Hair follicular keratinocyte (primary cell): ENCODE measurements around the gene FGR.

GRCh38 chr1:27360021-27360976 lies 6.5 kb downstream of the MAP3K6 start:
- RAMPAGE, long total RNA: no peak

DNA sequence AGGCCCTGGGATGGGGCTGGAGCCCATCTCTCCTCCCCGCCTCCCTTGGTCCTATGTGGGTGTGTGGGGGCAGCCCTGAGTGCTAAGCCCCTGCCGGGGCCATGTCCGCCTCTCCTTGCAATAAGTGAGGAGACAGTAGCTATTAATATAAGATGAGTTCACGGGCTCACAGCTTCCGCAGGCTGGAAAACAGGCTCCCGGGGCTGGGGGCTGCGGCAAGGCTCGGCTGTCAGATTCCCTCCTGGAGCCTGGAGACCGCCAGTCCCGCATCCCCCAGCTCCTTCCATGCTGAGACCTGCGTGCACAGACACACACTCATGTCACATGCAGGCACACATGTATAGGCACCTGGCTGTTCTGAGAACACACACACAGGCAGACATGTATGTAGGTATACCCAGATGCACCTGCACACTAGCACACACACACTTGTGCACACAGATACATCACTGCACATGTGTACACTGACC lies 7.2 kb downstream of the GPR3 start:
- RAMPAGE, long total RNA: no peak

GRCh38 chr1:27427117-27427869 lies 34.9 kb downstream of the GPR3 start:
- RAMPAGE, long total RNA: no peak

DNA sequence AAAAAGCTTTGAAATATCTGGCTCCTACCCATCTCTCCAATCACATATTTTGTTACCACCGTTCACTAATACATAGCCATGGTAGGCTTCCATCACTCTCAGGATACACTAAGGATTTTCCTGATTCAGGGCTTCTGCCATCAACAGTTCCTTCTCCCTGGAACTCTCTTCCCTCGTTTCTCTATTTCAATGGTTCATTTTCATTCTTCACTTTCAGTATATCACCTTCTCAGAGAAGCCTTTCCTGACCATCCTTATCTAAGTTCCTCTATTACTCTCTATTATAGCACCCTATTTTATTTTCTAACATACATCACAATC lies 14.7 kb downstream of the WASF2 start:
- RAMPAGE, long total RNA: no peak

DNA sequence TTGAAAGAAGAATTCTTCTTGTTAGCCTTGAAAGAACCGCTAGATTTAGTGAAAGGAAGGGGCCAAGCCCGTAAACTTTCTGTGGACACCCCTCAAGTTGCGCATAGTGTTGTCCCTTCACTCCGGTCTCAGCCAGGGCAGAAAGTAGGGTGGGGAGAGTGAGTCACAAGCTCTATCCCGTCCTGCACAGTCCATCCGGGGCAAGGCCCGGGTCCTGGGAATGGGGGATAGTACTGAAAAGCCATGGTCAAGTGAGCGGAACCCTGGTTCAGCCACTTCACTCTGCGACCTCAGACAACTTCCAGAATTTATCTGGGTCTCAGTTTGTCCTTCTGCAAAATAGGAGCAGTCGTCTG lies 461 bp upstream of the WASF2 start:
- RAMPAGE, long total RNA: no peak

DNA sequence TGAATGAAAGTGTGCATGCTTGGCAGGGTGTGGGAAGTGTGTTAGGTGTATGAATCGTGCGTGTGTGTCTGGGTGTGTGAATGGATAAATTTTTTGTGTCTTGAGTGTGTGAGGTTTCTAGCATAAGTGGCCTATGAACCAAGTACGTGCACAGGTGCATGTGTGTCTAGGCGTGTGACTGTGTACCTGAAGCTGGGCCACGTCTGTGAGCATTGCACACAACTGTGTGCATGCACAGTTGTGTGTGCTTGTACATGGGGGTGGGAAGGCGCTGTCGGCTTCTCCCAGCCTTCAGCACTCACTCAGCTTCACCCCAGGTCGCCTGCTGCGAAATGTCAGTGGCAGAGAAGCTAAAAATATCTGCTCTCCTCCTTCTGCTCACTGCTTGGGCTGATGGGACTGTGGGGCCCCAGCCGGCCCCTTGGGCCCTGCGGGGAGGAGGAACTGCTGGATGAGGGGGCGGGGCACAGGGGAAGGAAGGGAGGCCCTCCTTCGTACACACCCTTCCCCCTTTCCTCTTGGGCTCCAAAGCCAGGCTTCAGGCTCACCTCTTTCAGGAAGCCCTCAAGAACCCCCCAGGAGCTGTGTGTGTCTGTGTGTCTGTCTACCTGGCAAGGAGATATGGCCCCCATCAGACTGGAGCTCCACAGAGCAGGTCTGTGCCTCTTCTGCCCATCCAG lies 35.4 kb upstream of the WASF2 start:
- RAMPAGE, long total RNA: no peak

- RAMPAGE, long total RNA: no peak
Observed at GRCh38 chr1:27536677-27537331, 46.8 kb upstream of the WASF2 start.

DNA sequence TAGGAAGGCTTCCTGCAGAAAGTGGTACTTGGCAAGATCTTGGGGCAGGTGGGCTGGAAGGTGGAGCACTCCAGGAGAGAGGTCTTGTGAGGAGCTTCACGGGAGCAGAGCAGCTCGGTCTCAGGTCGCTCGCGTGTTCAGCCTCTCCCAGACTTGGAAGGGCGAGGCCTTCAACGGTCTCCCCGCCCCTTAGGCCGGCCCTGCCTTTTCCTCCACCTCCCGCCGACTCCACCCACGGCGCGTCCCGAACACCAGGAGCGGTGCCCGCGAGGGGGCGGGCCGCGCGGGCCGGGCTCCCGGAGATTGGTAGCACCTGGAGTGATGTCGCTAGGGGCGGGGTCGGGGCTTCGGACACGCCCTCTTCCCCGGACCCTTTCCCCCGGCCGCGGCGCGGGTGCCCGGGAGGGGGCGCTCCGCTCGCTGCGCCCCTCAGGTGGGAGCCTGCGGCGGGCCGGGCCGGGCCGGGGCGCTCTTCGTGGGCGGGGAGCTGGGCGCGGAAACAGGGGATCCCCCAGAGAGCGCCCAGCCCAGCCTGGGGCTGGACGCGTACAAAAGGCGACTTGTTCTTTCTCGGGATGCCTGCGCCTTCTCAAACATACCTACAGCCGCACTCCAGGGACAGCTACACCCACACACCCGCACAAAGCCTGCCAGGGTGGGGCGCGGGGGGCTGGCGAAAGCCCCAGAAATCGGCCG lies 35.5 kb downstream of the AHDC1 start:
- RAMPAGE, long total RNA: no peak

- RAMPAGE, long total RNA: no peak
Observed at GRCh38 chr1:27581570-27582242, 22.2 kb downstream of the AHDC1 start.

DNA sequence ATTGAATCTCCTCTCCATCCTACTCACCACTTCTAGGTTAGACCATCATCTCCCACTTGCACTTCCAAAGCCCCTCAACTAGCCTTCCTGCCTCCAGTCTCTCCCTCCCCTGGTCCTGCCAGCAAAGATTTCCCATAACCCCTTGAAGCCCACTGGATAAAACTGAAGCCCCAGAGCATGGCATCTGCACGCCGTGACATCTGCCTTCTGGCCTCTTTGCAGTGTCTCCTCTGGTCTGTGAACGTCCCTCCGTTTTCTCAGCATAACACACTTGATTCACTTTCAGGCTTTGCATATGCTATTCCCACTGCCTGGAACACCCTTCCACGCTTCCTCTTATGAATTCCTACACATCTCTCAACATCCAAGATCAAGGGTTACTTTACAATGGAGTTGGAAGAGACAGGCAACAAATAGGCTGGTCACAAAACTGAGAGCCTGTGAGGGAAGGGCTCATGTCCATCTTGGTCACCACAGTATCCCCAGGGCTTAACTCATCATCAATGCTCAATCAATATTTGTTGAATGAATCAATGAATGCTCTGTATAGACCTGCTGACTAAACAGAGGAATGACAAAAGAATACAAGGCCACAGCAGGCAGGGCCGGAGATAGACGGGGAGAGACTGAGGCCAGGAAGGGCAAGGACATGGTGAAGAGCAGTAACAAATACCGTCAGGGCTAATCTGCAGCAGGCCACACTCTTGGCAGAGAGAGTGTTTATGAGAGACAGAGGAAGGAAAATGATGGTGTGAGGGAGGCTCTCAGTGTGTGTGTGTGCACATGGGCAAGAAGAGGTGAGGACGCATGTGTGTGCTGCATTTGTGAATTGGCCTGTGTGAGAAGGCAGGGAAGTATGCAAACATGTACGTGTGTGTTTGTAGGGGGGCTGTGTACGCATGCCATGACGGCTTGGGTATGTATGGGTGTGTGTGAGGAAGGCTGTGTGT lies 15.8 kb downstream of the AHDC1 start:
- RAMPAGE, long total RNA: no peak

DNA sequence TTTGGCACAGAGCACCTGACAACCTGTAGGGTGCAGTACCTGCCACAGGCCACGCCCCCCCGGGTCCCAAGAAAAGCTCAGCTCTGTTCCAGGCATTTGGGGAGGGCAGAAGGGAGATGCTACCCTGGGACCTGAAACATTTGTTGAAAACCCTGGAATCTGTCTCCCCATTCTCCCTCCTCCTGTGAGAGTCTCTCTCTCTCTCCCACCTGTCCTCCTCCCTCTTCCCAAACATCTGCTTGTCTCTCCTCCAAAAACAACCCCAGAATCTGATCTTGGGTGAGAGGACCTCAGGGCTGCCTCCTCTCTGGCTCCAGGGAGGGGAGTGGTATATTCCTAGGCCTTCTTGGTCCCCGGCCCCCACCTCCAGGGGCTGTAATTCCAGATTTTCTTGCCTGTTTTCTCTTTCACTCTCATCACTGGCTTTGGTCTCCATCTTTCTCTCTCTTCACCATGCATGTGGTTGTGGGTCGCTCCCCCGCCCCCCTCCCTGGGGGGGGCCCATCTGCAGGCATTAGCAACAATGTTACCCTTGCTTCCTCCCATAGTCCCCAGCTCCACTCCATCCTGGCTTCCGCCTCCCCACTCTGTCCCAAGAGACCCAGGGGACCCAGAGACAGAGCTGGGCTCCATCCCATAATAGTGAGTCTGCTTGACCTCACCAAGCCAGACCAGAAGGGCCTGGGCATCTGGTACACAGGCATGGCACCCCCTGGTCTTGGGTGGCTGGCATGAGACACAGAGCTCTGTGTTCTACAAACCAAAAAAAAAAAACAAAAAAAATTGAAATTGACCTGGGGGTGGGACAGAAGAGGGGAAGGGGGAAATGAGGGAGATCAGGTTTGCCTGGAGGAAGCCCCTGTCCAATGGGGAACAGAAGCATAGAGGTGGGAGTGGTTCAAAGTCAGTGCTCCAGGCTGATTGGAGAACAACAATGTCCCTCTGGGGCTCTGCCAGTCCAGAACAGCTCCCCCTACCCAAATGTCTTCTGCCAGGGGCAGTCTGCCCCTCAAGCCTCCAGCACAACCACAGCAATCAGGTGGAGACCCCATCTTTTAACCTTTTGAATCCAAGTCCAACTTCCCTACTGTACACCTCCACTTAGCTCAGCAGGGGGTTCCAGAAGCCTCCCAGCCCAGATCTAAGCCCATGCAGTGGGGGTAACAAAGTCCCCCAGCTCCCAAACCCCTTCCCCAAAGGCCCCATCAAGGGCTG lies 3.8 kb downstream of the AHDC1 start:
- RAMPAGE, long total RNA: no peak

GRCh38 chr1:27617374-27618031 lies 13.6 kb upstream of the AHDC1 start:
- RAMPAGE, long total RNA: no peak

- RAMPAGE, long total RNA: no peak
Observed at GRCh38 chr1:27633892-27634675, 901 bp downstream of the FGR start.

DNA sequence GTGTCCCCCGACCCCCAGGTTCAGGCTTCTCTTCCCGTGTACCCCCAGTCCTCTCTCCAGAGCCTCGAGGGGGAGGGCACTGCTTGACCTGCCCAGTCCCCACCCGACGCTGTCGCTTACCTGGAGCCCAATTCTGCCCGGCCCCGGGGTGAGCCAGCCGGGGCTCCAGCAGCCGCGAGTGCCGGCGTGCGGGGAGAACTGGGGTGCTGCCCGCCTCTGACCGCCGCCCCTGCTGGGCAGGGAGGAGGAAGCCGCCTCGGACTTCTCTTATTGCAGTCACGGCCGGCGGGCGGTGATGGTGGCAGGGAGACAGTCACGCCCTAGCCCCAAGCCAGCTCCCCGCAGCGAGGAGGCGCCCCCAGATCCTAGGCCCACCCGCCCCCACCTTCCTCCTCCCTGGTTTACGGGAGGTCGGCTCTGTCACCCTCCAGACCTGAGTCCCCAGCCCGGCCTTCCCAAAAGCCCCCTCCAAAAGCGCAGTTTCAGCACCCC lies at the start of gene FGR:
Gene FGR, minus strand, starts transcription at position 241 of the 492 bp plus-strand sequence.
- RAMPAGE, long total RNA: no peak

GRCh38 chr1:27659239-27660352 lies 12.4 kb downstream of the IFI6 start:
- RAMPAGE, long total RNA: no peak

DNA sequence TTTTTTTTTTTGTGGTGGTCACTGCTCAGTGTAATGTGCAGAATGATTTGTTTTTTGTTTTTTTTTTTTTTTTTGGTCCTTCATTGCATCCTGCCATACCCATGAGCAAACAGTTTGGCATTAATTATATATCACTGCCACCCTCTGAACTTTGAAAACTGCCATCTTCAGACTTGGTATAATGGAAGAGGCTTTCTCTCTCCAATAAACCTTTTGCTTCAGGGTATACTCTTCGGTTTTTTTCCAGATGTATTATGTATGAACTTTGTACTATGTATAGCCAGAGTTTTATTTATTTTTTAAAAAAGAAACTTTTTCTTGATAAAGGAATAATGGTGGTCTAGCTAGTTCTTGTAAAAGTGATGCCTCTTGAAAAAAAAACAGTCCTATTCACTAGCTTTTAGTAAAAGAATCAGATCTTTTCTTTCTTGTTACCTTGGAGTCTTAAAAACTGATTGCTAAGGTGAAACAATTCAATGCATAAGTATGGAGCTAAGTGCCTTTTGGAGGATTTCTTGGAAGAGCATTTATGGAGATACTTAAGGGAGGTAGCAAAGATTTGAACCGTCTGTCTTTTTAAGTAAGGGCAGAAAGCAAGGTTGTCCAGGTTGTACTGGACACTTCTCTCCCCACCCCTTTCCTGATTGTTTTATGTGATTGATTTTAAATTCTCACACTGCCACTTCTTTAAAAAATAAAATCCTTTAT lies 12.0 kb upstream of the STX12 start:
- RAMPAGE, long total RNA: no peak

GRCh38 chr1:27773476-27774608 lies 823 bp downstream of the STX12 start:
- RAMPAGE, long total RNA: no peak

- RAMPAGE, long total RNA: no peak
Observed at GRCh38 chr1:27882029-27882988, 10.0 kb downstream of the THEMIS2 start.

DNA sequence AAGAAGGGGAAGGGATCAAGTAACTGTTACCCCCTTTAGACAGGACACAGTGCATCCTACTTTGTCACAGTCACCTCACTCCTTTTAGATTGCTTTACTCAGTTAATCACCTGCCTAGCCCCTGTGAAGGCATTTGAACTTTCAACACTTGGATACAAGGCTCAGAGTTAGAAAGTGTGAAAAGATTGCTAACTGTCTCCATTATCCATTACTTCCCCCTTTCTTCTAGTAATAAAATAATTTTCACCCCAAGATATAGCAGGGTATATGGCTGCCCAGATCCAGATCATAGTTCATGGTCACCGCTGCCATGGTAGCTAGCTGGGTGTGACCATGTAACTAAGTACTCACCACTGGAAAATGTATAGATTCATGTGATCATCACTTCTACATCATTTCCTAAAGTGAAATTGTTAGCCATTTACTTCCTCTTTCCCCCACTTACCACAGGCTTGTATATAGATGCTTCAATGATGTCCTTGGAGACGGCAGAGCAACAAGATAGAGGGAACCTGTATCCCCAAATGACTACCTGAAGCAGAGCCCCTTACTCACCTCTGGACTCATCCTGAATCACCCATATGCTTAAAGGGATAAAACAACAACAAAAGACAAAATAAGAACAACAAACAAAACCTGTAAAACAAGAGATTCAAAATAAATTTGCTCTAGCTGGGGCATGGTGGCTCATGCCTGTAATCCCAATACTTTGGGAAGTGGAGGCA lies 22.7 kb upstream of the EYA3 start:
- RAMPAGE, long total RNA: no peak

DNA sequence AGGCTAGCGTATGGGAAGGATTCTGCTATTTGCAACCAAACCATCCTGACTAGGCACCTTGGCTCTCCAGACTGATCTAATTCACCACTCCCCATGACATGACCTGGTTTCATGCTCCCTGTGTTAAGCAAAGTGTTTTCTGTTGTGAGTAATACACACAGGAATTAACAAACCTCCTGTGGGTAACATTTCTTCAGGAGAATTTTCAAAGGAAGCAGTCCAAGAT lies 35.3 kb upstream of the EYA3 start:
- RAMPAGE, long total RNA: no peak